Measurements from ENCODE around the gene KLHL29.

GRCh38 chr2:20291083-20291897, 59.4 kb downstream of the PUM2 start:
- PRO-cap, 4 experiments: no peak in any of the 4 experiments
- RAMPAGE, long total RNA, 2 experiments: start-site peak on the minus strand in 1 of 2 experiments, at chr2:20291745-20291851 at its widest, 18 reads per replicate
- RRBS: no CpG with 5 or more reads among the region's 10 CpGs

DNA sequence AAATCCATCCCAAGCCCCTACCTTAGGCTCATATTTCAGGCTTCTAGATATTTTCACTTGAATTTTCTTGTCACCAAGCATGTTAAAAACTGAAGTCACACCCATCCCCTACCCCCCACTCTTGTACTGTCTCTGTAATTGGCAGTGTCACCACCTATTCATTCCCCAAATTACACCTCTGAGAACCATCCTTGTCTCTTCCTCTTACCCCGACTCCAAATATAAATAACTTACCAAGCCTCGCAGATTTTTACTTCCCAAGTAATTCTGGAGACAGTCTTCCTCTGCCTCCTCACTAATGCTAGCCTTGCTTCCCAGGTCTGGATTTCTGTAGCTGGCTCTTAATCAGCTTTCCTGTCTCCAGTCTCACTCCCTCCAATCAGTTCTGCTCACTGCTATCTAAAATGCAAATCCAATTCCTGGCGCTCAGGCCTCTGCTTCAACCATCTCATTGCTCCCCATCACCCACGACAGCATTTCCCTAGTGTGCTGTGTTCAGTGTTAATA, 1.3 kb upstream of the PUM2 start:
- PRO-cap, 4 experiments: no peak in any of the 4 experiments
- RAMPAGE, long total RNA, 2 experiments: no peak in any of the 2 experiments
- RRBS: no CpG with 5 or more reads among the region's 4 CpGs

GRCh38 chr2:20418839-20419801, 27.8 kb upstream of the RHOB start:
- PRO-cap, 4 experiments: peak in 3 of 4 experiments; most common plus-strand start chr2:20419134 (in 1); most common minus-strand start chr2:20419181 (in 1)
- RAMPAGE, long total RNA, 2 experiments: no peak in any of the 2 experiments
- RRBS: no CpG with 5 or more reads among the region's 14 CpGs

DNA sequence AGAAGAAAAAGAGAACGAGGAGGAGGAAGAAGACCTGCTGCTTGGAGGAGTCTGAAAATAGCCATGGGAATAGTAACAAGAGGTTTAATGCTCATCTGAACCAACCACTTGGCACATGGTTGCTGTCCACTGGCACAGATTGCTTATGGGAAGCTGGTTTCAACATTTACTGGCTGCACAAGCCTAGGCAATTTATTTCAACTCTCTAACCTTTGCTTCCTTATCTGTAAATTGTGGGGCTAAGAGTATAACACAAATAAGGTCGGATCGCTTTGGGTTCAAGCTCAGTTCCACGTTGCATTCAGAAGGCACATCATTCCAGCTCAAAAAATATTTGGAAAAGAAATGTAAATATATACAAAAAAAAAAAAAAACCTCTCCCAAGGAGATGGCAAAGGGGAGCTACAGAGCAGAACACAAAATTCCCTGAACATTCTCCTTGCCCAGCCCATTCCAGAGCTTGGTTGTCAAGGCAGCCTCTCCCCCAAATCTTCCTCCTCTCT, 14.1 kb upstream of the RHOB start:
- PRO-cap, 4 experiments: no peak in any of the 4 experiments
- RAMPAGE, long total RNA, 2 experiments: no peak in any of the 2 experiments
- RRBS: no CpG with 5 or more reads among the region's 4 CpGs

DNA sequence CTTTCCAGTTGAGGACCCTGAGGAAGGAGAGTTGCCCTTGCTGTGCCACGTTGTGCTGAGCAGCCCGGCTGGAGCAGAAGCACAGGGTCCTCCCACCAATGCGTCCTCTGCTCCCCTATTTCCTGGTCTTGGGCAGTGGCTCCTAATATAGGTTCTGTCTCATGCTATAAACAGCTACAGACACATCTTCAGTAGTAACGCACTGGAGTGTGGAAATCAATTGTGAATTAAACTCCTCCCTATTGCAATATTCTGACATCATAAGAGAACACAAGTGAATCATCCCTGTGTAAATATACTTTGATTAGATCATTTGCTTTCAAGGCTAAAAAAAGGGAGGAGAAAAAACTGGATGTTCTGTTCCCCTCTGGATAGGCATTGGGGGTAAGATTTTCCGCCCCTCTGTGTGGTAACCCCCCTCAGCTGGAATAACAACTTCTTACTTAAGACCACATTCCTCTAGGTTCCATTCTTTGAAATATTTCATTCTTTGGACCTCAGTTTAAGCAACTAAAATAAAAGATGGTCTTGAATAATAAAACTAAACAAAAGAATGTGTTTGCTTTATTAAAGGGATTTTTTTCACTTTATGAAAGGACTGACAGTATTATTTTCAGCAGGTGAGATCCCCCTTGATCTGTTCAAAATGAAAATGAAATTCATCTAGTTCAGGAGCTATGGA, 8.3 kb upstream of the RHOB start:
- PRO-cap, 4 experiments: peak in 4 of 4 experiments; most common plus-strand start position 322 of the sequence (in 1); most common minus-strand start position 121 of the sequence (in 2)
- RAMPAGE, long total RNA, 2 experiments: start-site peak on the minus strand in 1 of 2 experiments, centred at position 120 of the sequence, 18 reads per replicate
- RRBS: no CpG with 5 or more reads among the region's 5 CpGs

- PRO-cap, 4 experiments: peak in 4 of 4 experiments; most common plus-strand start chr2:20447944 (in 1); most common minus-strand start chr2:20447933 (in 3)
- RAMPAGE, long total RNA, 2 experiments: start-site peak on the plus strand in 1 of 2 experiments, at chr2:20447534-20448055 at its widest, 776 reads per replicate; start-site peak on the minus strand in 1 of 2 experiments, at chr2:20447733-20447771 at its widest, 25 reads per replicate
- RRBS: 0% methylated on average over 3 of the region's 29 CpGs
Measured at GRCh38 chr2:20447668-20447981, 751 bp downstream of the RHOB start.

DNA sequence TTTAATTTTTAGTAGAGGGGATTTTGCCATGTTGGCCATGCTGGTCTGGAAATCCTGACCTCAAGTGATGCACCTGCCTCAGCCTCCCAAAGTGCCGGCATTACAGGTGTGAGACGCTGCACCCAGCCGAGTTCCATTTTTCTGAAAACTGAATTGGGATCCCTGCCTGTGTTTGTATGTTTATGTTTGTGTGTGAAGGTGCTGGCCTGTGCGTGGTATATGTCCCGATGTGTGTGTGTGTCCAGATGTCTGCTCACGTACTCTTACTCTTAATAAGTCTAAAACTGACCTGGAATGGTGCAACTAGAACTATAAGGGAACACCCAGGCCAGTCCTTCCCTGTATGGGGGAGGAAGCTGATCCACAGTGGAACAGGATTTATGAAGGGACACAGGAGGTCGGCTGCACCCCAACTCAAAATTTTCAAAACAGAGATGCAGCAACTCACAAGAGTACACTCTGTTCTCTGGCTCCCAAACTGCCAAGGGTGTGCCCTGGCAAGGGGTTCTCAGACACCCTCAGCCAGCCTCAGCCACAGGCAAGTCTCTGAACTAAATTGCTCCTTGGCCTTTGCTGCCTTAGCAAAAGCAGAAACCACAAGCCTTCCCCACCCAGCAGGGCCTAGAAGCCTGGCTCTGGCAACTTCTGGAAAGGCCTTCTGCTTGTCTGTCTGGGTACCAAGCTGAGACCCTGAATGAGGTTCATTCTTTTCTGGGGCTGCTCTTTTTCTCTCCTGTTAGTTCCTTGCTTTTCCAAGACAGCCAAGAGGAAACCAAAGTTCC, 36.5 kb downstream of the RHOB start:
- PRO-cap, 4 experiments: peak in 3 of 4 experiments; most common plus-strand start position 511 of the sequence (in 1); most common minus-strand start position 558 of the sequence (in 2)
- RAMPAGE, long total RNA, 2 experiments: no peak in any of the 2 experiments
- RRBS: no CpG with 5 or more reads among the region's 7 CpGs

- PRO-cap, 4 experiments: peak in 2 of 4 experiments; most common minus-strand start chr2:20526861 (in 2)
- RAMPAGE, long total RNA, 2 experiments: no peak in any of the 2 experiments
- RRBS: no CpG with 5 or more reads among the region's 4 CpGs
Measured at GRCh38 chr2:20526747-20526946, 79.8 kb downstream of the RHOB start.

DNA sequence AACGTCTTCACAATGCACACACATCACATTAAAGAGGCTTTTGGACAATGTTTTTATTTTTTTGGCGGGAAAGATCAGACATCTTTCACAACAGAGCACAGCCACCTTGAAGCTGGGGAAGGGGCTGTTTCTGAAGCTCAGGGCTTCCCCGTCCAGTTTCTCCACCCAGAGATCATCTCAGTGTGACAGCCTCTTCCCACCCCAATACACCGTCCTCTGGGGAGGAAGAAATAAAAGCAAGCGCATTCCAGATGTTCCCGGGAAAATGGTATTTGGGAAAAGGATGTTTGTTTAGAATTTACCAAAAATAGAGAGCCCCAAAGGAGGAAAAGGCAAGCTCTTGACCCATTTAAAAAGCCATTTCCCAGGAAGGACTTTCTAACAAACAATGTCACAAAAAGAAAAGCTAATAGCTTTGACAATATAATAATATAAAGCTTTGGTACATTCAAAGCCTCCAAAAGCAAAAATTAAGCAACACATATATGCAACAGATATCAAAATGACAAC, 64.6 kb downstream of the HS1BP3 start:
- PRO-cap, 4 experiments: peak in 1 of 4 experiments; most common minus-strand start position 218 of the sequence (in 1)
- RAMPAGE, long total RNA, 2 experiments: no peak in any of the 2 experiments
- RRBS: no CpG with 5 or more reads among the region's 6 CpGs

- PRO-cap, 4 experiments: peak in 1 of 4 experiments; most common plus-strand start chr2:20626221 (in 1); most common minus-strand start chr2:20626050 (in 1)
- RAMPAGE, long total RNA, 2 experiments: no peak in any of the 2 experiments
- RRBS: no CpG with 5 or more reads among the region's 12 CpGs
Measured at GRCh38 chr2:20625904-20626635, 24.8 kb downstream of the HS1BP3 start.

DNA sequence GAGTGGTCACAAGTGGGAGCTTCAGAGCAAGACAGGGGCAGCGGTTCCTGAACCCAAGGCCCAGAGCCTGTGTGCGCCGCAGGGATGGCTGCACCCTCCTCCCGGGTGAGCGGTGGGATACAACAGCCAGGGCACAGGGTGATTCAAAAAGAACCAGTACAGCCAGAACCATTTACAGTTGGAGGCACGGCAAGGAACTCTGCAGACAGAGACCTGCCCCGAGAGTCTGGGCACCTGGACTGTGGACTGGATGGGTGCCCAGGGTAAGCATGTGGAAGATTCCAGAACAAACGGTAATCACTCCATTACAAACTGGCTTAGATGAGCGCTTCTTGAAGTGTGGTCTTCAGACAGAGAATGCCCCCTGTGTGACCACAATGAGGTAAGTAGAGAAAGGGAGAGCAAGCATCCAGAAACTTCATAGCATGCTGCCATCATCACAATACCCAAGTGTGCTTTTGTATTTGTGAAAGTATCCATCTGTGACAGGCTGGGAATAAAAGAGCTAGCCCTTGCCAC, 11.9 kb downstream of the HS1BP3 start:
- PRO-cap, 4 experiments: no peak in any of the 4 experiments
- RAMPAGE, long total RNA, 2 experiments: no peak in any of the 2 experiments
- RRBS: no CpG with 5 or more reads among the region's 9 CpGs

GRCh38 chr2:20649412-20649825, 1.5 kb downstream of the HS1BP3 start:
- PRO-cap, 4 experiments: no peak in any of the 4 experiments
- RAMPAGE, long total RNA, 2 experiments: no peak in any of the 2 experiments
- RRBS: no CpG with 5 or more reads among the region's 10 CpGs

GRCh38 chr2:21004151-21004705, 39.6 kb downstream of the APOB start:
- PRO-cap, 4 experiments: no peak in any of the 4 experiments
- RAMPAGE, long total RNA, 2 experiments: no peak in any of the 2 experiments
- RRBS: no CpG with 5 or more reads among the region's 14 CpGs

DNA sequence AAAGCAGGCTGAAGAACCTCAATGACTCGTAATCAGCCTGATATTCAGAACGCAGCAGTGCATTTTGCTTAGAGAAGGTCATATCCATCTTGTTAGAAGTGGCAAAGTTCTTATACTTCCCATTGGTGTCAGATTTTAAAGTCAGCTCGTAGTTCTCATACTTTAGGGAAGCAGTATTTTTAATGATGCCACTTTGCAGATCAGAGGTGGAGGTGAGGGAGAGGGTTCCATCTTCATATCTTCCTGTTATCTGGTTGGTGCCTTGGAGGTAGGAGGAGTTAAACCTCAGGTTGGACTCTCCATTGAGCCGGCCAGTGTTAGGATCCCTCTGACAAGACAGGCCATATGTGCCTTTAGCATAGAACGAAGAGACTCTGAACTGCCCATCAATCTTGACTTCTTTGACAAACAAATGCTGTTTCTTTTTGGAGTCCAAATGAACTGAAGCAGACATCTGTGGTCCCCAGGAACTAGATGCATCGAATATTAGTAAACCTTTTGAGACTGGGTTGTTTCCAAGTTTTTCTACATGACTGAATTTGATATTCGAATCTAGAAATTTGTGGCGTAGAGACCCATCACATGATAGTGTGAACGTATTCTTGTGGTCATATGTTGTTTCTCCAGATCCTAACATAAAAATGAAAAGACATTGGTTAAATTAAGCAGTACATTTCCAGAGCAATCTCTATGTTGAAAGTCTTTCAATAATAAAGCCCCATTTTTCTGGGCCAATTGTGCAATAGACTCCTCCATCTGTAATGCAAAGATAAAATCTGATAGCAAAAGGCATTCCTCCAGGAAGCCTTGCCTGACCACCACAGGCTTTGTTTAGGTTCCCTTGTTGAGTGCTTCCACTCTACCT, 31.6 kb downstream of the APOB start:
- PRO-cap, 4 experiments: no peak in any of the 4 experiments
- RAMPAGE, long total RNA, 2 experiments: no peak in any of the 2 experiments
- RRBS: no CpG with 5 or more reads among the region's 9 CpGs

DNA sequence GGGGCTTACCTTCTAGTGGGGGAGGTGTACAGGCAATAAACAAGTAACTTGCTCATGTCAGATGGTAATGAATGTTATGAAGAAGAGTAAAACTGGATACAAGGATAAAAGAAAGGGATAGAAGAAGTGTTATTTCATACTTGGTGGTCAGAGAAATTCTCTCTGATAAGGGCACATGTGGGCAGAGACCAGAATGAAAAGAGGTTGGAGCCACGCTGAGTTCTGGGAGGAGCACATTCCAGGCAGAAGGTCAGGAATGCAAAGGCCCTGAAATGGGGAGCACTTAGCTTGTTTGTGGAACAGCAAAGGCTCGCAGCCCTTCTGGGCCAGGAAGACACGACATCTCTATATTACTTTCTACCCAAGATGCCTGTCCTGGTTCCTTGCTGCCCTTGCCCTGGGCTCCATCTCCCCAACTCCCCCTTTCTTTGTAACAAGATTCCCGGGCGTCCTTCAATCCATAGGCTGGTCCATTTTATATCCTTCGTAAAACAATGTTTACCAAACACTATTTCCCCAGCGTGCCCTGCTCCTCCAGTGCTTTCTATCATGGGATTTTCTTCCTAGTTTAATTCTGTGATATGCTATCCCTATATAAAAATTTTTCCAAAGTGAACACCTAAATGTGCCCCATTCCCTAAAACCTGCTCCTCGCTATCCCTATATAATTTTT, 26.4 kb downstream of the APOB start:
- PRO-cap, 4 experiments: no peak in any of the 4 experiments
- RAMPAGE, long total RNA, 2 experiments: no peak in any of the 2 experiments
- RRBS: no CpG with 5 or more reads among the region's 8 CpGs

DNA sequence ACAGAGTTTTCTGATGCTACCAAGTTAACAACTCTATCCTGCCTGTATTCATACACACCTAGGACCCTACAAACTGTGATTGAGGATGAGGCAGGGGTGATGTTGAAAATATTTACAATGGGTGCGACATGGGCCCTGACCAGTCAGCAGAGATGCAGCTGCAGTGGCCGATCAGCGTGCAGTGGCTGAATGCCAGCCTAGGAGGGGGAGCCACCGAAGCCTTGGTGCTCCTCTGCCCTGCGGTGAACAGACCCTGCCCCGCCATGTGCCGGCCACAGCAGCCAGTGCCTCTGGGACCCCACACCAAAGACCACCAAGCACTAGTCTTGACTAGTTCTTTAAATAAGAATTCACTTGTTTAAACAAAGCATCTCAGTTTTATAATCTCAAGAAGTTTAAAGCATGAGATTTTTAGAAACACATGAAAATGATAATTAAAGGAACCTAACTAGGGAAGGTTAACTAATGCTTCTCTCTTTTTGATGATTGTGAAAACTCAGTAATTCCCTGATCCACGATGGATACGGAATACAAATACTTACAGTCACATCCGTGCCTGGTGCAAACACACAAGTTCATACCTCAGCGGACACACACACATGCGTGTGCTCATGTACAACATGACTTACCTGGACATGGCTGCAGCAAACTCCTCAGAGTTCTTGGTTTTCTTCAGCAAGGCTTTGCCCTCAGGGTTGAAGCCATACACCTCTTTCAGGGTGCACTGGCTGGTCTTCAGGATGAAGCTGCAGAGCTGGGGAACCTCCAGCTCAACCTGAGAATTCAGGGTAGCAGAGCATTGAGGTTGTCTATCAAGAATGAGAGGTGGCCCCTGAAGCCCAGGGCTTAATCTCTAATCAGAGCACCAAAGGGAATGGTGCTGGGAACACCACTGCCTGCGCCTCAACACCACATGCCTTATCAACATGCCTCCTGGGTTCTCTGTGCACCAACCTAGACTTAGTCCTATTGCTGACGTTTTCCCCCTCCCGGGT, 3.3 kb downstream of the APOB start:
- PRO-cap, 4 experiments: no peak in any of the 4 experiments
- RAMPAGE, long total RNA, 2 experiments: no peak in any of the 2 experiments
- RRBS: no CpG with 5 or more reads among the region's 15 CpGs

DNA sequence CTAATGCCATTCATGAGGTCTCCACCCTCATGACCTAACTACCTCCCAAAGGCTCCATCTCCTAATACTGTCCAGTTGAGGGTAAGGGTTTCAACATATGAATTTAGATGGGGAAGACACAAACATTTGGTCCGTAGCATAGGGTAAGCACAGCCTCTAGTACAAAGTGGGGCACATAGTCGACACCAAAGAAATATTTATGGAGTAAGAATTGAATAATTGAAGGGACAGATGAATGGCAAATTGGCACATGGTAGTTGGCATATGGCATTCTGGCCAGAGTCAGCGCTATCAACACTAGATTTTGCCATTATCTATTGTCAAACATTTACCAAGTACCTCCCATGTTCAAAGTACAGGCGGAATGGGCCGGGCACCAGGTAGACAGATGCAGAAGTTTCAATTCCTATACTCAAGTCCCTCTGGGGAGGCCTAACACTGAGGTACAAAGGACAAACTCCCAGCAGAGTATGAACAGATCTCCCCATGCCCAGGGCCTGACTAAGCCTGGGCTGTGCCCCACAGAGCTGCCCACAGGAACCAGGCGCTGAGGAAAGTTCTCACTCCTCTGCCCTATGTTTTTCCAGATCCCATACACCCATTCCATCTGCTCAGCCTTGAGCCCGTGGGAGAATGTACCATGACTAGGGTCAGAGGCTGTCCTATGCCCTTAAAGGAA, 257.6 kb upstream of the KLHL29 start:
- PRO-cap, 4 experiments: no peak in any of the 4 experiments
- RAMPAGE, long total RNA, 2 experiments: no peak in any of the 2 experiments
- RRBS: no CpG with 5 or more reads among the region's 7 CpGs

DNA sequence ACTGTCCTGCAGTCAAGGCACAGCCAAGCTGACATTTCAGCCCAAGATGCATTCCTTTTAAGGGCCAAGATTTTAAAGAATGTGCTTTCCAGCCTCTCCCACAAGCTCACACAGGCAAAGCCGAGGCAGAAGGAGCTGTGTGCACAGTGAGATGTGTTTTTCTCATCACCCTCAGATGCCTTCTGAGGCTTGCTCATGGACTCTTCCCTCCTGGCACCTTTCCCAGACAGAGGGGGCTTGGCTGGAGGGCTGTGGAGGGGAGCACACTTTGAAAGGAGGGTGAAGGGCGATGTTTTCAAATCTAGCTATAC, 97.7 kb upstream of the KLHL29 start:
- PRO-cap, 4 experiments: peak in 3 of 4 experiments; most common plus-strand start position 109 of the sequence (in 2)
- RAMPAGE, long total RNA, 2 experiments: no peak in any of the 2 experiments
- RRBS: no CpG with 5 or more reads among the region's 2 CpGs

- PRO-cap, 4 experiments: peak in 4 of 4 experiments; most common plus-strand start chr2:23385200 (in 3); most common minus-strand start chr2:23385019 (in 4)
- RAMPAGE, long total RNA, 2 experiments: no peak in any of the 2 experiments
- RRBS: 2% methylated on average over 54 of the region's 114 CpGs
Measured at GRCh38 chr2:23384957-23385732, at the start of gene KLHL29. KLHL29 (plus strand) TSS chr2:23385179.

DNA sequence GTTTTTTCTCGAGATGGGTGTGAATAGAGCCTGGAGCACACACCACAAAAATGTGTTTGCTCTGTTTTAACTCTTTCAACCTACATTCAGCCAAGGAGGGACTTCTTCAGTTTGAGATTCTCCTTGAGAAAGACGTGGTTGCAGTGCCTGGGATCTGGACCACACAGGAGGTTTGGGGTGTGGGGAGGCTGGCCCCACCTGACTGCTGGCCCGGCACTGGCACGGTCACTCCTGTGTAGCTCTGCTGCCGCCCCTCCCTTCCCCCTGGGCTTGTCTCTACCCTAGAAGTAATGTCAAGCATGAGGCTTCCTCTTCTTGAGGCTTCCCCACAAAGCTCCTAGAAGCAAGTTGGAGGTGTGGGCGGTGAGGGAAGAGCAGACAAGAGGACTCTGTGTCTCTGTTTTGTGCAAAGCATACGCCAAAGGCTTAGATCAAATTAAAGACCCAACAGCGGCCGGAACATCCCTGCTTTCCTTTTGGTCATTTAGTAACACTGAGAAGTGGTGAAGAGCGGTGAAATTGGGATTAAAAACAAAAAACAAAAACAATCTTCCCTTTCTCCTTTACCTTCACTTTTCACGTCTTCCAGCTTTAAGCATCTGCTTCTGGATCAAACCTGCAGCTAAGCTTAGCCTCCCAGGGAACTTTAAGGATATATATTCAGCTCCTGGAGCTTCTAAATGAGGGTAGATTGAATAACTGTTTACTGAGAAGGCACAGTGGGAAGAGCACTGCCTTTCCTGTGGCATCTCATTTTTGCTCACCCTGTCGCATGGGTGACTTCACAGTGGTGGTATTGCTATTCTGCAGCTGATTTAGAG, 8.9 kb downstream of the KLHL29 start:
- PRO-cap, 4 experiments: no peak in any of the 4 experiments
- RAMPAGE, long total RNA, 2 experiments: no peak in any of the 2 experiments
- RRBS: no CpG with 5 or more reads among the region's 12 CpGs

All from uterus (tissue), 7 donors.